Measurements from ENCODE around the gene CYS1.

DNA sequence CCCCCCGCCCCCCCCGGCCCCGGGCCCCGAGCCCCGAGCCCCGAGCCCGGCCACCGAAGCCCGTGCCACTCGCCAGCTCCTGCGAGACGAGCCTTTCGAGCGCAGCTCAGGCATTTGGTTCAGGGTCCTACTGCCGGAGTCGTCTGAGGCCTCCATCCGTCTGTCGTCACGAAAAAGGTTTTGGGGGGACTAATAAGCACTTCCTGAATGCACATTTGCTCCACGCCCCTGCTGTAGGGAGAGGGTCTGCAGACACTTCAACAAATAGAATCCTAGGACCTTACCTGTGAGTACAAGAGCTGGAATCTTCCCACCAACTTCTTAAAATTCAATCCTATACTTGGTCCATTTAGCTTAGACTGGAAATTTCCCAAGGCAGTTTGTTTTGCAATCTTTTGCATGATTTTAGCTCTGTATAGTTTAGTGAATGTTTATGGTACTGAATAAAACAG is 703 bp upstream of the ADAM17 start:
- CAGE, long polyA plus RNA: no peak
- RRBS: 1% methylated on average over 6 of the region's 20 CpGs

DNA sequence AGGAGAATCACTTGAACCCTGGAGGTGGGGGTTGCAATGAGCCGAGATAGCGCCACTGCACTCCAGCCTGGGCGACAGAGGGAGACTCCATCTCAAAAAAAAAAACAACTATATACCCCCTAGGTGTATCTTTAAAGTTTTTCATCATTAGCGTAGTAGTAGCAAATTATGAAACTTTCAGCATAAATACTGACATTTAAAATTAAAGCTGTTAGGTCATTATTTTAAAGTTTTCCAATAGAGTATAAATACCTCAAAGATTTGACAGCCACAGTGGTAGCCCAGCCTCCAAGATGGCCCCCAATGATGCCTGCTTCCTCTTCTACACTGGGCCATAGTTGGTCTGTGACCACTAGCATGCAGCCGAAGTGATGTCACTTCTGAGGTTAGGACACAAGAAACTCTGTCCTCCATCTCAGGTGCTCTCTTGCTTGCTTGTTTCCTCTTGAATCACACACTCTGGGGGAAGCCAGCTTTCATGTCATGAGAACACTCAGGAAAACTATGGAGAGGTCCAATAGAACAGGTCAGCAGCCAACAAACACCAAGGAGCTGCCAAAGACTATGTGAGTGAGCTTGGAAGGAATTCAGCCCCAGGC is 3.2 kb upstream of the ADAM17 start:
- CAGE, long polyA plus RNA: no peak
- RRBS: no CpG with 5 or more reads among the region's 5 CpGs

DNA sequence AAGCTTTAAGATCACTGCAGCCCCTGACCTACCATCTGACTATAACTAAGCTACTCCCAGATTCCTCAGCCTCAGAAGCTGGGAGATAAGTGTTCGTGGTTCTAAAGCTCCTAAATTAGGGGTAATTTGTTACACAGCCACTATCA is 3.5 kb upstream of the ADAM17 start:
- CAGE, long polyA plus RNA: no peak
- RRBS: no CpG with 5 or more reads among the region's 1 CpG

DNA sequence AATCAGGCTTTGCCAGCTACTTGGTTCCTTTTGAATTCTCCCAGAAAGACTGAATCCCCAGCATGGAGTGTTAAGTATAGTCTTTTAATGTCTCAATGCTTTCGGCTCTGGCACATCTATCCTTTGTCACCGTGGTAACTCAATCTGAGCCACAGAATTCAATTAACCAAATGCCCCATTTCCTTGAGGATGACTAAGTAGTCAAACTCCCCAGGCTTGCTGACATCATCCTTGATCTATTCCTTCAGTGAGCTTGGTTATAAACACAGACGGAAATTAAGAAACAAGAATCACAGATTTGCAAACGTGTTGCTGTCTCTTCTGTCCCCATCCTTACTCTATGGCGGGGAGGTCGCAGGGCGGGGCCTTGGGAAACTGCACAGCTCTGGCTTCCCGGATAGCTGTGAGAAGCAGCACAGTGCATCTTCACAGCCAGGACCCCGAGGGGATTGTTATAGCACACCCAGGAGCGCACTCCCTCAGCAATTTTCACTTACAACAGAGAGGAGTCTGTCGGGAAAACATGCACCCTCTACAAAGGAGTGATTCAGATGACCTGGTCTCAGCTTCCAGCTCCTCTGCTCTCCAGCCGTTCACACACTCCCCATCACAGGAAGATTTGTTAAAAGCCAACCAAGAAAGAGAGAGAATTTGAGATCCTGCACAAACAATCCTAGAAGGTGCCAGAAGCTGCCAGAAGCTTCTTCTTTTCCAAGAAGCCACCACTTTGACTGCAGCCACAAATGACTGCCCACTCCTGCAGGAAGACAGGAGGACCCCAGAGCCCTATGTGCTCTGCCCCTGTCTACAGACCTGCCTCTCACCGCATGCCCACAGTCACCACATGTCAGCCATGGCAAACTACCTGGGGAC is 44.8 kb upstream of the YWHAQ start:
- CAGE, long polyA plus RNA: no peak
- RRBS: no CpG with 5 or more reads among the region's 13 CpGs

DNA sequence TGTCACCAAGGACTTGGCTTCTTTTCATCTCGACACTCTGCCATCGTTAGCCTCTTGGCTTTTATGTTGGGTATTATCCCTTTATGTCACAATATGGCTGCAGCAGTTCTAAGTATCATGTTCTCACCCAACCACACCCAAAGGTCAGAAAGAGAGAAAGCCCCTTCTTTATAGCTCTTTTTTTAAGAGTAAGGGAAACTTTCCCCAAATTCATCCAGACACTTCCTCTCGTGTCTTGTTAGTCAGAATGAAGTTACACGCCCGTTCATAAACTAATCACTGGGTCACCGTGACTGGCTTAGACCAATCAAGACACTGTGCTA is 104.9 kb upstream of the TAF1B start:
- CAGE, long polyA plus RNA: no peak
- RRBS: no CpG with 5 or more reads among the region's 6 CpGs

DNA sequence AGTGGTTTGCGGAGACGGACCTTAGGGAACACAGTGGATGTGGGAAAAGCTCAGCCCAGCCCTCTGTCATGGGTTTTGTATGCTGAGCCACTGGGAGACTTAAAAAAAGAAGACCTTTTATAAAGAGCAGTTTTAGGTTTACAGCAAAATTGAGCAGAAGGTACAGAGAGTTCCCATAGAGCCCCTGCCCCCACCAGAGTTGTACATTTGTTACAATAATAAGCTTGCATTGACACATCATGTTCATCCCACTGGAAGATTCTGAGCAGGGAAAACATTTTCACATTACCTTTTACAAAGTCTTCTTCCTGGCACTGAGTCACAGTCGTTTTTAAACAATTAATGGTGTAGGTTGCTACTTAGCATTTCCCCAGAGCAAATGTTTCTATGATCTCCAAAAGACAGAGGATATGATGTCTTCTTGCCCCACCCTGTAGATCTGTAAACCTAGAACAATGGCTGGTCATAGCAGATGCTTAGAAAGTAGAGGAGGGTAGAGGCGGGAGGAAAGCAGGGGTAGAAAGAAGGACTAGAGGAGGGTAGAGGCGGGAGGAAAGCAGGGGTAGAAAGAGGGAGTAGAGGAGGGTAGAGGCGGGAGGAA is 82.8 kb upstream of the TAF1B start:
- CAGE, long polyA plus RNA: no peak
- RRBS: no CpG with 5 or more reads among the region's 6 CpGs

DNA sequence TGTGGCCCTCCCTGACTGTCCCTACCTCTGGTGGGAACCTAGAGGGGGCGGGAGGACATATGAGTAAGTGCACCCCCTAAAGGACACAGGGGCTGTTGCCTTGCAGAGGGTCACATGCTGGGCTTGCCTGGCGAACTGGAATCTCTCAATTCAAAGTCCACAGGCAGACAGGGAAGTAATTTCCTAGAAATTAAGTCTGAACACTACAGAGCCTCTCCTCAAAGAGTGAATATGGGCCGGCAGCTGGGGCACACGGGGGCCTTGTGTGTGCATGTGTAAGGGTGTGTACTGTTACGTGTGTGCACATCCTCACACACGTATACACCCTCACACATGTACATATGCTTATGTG is 77.6 kb upstream of the TAF1B start:
- CAGE, long polyA plus RNA: no peak
- RRBS: no CpG with 5 or more reads among the region's 6 CpGs

DNA sequence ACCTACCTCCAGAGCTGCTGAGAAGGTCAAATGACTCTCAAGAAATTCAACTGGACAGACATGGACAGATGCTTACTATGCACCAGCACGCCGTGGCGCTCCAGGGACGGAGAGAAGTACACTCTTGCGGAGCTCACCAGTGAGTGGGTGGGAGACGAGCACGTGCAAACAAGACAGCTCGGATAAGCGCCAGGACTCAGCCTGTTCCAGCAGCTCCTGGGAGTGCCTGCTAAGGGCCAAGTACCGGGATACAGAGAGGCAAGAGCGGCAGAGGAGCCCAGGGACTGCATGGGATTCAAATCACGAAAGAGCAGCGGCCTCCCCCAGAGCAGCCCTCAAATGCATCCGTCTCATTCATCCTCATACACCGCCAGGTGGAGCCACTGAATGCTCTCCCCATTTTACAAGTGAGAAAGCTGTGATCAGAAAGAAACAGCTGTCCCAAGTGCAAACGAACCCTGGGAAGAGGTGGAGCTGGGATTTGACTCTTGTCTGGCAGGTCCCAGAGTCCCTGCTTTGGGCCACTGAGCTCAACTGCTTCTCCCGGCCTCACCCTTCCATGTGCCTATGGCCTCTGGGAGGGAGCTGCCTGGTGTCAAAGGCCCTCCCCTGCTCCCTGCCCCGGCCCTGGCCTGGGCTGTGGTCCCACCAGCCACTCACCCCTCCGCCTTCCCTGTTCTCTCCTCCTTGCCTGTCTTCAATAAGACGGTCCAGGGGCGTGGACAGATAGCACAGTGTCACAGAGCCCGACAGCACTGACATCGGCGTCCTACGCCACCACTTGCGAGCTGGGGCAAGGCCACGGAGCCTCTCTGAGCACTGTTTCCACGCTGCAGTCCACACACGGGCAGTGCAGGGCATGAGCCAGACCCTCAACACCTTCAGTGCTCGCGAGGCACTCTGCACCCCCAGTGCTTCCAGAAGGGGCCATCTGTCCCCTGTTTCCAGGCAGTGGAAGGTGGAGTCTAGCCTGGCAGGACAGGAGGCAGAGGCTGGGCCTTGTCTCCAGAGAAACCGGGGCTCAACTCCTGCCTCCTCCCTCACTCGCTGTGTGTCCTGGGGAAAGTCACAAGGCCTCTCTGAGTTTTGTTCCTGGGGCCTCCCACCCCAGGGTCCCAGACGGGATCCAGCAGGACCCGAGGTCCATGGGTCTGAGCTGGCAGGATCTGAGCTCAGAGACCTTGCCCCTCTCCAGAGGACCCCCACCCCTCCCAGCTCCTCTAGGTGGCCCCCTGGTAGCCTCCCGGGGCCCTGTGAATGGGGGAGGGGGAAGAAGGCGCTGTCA is 72.6 kb upstream of the TAF1B start:
- CAGE, long polyA plus RNA: no peak
- RRBS: 18% methylated on average over 2 of the region's 37 CpGs

DNA sequence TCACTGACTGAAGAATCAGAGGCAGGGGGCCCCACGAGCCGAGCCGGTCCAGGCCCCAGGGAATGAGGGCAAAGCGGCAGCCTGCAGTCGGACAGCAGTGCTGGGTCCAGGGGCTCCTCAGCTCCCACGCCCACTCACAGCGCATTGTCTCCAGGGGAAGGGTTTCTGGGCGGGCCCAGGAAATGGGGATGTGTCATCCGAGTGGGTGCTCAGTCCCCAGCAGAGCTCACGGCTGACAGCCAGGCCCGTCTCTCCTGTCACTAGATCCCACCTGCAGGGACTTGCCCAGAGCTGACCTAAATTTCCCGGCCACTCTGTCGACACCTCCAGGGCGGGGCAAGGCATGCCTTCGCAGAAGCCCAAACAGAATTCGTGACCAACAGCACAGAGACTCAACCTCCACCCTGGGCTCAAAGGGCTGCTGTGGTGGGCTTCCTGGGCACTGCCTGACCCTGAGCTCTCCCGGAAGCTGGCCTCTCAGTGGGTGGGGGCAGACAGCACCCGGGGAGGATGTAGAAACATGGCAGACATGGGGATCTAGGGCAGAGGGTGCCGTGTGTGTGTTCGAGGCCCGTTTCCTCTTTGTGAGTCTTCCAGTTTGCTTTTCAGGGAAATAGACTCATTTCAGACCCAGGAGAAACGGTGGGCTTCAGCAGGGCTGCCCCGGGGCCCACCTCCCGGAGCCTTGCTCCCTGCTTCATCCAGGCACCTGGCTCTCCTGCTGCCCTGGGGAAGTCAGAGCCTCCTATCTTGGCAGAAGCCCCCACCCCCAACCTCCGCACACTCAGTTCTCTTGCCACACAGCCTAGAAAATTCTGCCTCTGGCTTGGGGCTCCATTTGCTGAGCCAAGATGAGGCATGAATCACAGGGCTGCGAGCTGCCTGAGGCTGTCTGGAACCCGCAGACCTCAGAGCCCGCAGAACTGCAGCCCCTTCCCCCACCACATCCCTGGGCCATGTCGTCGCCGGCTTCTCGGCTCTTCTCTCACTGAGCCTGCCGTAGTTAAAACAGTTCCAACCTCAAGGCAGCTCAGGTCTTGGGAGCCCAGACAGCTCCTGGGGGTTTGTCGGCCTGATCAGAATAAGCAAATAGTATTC is 41.9 kb upstream of the TAF1B start:
- CAGE, long polyA plus RNA: no peak
- RRBS: 64% methylated on average over 4 of the region's 34 CpGs

DNA sequence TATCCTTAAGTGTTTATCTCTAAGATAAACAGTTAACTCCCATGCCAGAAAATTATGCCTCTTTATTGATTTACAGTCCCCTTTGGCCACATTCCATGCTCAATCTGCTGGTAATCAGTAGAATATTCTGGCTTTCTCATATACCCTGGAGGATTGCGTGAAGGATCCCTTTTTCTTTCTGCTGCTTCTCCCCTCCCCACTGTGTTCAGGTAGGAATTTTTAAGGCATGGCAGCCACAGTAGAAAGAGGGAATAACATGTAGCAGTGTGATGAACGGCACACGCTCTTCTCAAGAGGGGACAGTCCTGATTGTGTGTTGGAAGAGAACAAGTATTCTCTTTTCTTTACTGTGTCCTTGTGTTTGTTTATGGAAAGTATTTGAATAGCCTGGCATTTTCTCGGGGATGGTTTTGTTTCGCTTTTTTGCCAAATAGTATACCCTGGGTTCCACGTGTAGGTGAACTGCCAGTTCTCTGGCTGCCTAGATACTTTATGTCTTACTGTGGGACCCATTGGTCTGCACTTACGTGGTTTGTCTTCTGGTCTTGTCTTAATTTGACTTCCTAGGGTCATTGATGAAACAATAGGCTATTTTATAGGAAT is 2.8 kb downstream of the GRHL1 start:
- CAGE, long polyA plus RNA: no peak
- RRBS: no CpG with 5 or more reads among the region's 7 CpGs

DNA sequence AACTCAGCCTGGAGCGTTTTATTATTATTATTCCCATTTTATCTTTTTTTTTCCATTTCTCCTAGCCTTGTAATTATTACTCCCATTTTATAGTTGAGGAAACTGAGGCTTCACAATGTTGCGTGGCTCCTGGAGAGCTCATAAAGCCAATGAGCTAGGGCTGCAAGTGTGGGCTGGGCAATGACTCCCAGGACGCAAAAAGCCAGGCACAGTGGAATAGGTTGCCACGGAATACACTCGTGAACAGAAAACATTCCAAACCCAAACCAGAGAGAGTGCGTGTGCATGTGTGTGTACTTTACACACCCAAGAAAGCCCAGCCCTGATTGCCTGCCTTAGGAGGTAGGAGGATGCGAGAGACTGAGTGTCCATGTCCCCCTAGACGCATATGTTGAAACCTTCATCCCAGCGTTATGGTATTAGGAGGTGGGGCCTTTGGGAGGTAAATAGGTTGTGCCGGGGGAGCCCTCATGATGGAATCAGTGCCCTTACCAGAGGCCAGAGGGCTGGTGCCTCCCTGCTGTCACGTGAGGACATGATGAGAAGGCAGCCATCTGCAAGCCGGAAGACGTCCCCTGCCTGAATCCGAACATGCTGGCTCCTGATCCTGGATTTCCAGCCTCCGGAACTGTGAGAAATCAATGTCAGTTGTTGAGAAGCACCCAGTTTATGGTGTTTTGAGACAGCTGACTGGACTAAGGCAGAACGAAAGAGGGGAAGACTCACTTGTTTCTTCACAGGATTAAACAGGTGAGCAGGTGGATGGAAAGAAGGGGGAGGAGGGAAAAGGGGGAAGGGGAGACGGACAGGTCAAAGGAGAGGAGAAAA is 13.2 kb upstream of the KLF11 start:
- CAGE, long polyA plus RNA: no peak
- RRBS: 50% methylated on average over 5 of the region's 17 CpGs

- CAGE, long polyA plus RNA: no peak
- RRBS: 7% methylated on average over 11 of the region's 58 CpGs
Measured at GRCh38 chr2:10044120-10044679, 850 bp downstream of the KLF11 start.

GRCh38 chr2:10079859-10080428 is at the start of gene CYS1:
CYS1 (minus strand) TSS chr2:10080411.
- CAGE, long polyA plus RNA: no peak
- RRBS: 2% methylated on average over 49 of the region's 84 CpGs

DNA sequence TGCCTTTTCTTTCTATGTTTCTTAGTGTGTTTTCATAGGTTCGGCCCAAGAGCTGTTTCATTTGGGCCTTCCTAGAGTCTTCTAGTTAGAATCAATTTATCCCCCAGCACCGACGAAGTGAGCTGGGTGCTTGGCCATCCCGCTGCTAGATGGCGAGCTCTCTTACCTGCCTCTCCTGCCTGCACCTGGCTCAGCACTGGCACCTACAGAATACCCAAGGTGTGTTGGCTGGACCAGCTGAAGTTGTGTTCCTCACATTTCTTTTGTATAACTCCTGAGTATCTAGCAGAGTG is 5.7 kb downstream of the HPCAL1 start:
- CAGE, long polyA plus RNA: no peak
- RRBS: no CpG with 5 or more reads among the region's 5 CpGs

GRCh38 chr2:10332793-10333098 is 30.0 kb downstream of the HPCAL1 start:
- CAGE, long polyA plus RNA: no peak
- RRBS: no CpG with 5 or more reads among the region's 3 CpGs

- CAGE, long polyA plus RNA: no peak
- RRBS: 28% methylated on average over 3 of the region's 18 CpGs
Measured at GRCh38 chr2:10342188-10342828, 39.6 kb downstream of the HPCAL1 start.

DNA sequence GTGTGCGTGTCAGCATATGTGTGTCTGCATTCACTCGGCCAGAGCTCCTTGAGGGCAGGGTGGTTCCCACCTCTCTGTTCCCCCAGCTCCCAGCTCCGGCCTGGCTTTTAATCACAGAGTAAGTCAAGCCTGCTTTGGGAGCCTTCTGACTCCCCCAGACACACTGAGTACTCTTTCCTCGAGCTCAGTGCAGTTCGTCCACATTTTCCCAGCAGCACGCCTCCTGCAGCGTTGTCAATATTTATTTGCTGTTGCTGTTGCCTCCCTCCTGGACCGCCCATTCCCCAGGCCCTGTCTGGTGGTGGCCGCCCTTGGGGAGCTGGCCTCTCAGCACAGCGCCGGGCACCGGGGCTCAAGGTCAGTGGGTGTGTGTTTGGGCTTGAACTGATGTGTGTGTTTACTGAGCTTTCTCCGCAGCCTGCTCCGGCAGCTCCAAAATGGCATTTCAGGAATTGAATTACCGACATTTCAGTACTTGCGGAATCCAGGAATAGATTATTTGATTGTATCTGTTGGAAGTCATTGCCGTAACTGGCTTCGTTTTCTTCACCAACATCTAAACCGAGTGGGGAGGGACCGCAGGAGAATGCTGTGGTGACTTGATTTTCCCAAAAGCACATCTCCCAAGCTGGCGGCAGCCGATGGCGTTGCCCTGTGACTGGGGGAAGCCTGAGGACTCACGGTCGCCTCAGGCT is 65.8 kb downstream of the HPCAL1 start:
- CAGE, long polyA plus RNA: no peak
- RRBS: 89% methylated on average over 3 of the region's 25 CpGs

GRCh38 chr2:10400970-10401404 is 47.1 kb downstream of the ODC1 start:
- CAGE, long polyA plus RNA: no peak
- RRBS: 70% methylated on average over 4 of the region's 8 CpGs

- CAGE, long polyA plus RNA: no peak
- RRBS: no CpG with 5 or more reads among the region's 32 CpGs
Measured at GRCh38 chr2:10427222-10428115, 20.7 kb downstream of the ODC1 start.

- CAGE, long polyA plus RNA: start-site peak on the minus strand at chr2:10784938-10785017, 914 and 498 reads in 2 replicates
- RRBS: no CpG with 5 or more reads among the region's 10 CpGs
Measured at GRCh38 chr2:10784729-10785284, 27.8 kb downstream of the PDIA6 start.